ReNcell CX (cell line): ENCODE data around the genes MS4A6A, MS4A8 and TMEM132A.

GRCh38 chr11:59773144-59773428, 17.9 kb downstream of the STX3 start:
- PRO-cap = no peak

GRCh38 chr11:59800604-59801520, 9.7 kb downstream of the MRPL16 start:
- PRO-cap = no peak

DNA sequence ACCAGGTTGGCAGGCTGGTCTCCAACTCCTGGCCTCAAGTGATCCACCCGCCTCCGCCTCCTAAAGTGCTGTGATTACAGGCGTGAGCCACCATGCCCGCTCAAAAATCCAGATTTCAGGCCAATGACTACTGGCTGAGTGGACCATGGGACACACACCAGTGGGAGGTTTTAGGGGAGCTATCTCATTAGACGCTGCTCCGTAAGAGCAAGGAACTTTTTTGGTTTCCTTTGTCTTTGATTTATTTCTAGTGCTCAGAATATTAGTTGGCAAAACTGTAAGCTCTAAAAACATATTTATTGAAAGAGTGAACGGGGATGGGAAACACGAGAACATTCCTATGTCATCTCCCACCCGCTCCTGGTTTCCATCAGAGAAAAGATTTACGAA, 1.1 kb downstream of the MRPL16 start:
- PRO-cap = no peak

DNA sequence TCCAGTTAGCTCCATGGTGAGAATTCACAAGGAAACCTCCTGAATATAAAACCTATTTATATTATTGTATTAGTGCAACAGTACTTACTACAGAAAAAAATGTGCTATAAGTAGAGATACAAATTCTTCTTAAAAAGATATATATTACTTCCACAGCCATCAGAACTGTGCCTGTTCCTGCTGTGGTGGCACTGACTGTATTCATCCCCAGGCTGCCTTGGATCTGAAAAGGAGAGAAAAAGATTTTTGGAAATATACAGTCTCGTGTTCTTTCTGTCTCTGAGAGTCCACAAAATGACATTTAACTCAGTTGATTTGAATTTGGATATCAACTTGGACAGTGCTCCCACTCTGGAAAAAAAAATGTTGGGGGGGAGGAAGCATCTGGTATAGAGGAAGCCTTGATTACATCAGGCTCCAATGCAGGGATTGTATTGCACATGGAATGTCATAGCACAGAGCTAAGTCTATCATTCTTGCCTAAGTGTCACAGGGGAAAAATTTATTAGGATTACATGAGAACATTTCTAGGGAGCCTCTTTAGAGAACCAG, 23.2 kb downstream of the MS4A6A start:
- PRO-cap = no peak

DNA sequence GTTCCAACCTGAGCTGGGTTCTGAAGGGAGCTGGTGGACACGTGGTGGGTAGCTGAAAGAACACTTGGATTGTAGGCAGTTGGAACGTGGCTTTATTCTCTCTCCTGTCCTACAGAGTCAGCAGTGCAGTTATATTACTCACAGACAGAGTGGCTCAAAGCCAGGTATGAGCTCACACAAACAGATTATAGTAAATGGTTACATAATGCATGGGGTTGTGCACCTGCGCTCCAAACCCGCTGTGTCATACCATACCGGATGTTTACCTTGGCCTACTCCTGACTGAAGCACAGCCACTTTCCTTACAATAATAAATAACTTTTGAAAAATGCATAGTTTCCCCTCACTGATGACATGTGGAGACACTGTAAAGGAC, 13.6 kb downstream of the MS4A6A start:
- PRO-cap = no peak

GRCh38 chr11:60182279-60183435, at the start of gene MS4A6A:
Gene MS4A6A (minus strand): TSS chr11:60183083.
- PRO-cap = no peak

DNA sequence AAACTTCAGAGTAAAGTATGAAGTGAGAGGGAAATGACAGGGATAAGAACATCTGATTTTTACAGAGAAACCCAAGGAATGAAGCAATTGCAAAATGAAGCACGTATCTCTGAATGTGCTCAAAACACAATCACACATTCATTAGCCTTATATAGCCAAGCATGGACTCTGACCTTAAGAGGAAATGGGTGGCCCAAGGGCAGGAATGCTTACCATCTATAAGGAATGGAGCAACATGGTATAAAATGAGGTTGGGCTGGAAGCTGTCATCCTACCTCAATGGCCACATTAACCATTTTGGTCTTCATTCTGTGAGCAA, 11.1 kb upstream of the MS4A13 start:
- PRO-cap = no peak

DNA sequence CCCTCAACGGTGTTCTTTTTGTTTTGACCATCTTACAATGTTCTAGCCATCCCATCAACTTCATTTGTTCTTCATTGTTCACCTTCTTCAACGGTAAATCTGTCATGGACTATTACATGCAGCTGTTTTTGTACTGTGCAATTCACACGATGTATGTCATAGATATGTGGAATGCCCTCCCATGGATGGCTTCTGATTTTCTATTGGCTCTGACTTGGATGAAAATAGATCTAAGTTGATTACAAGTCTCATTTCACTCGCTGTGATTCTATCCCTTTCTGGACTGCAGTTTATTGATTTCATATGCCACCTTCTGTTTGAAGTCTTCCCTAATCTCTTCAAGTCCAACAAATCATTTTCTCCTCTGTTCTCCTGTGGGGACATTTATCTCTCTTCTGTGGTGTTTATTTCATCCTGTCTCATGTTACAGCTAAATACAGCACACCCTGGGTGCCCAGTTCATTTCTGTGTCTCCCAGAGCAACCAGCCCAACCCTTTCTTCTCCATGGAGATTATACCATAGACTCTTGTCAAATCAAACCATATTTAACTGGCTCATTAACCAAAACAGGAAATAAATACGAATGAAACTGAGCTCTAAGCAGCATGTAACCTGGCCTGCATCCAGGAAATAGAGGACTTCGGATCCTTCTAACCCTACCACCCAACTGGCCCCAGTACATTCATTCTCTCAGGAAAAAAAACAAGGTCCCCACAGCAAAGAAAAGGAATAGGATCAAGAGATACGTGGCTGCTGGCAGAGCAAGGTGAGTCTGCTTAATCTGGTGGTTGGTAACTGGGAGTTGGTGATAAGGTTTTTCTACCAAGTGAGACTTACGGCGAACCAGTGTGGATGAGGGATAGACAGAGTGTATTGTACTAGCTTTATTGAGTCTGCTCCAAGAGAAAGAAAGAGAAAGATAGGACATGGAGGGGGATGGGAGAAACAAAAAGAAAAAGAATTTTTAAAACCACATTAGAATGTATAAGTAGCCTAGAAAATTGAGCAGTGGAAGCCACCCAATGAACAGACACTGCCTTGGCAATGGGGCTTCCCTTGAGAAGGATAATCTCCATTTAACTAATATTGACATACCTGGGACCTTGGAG, at the start of gene MS4A8:
TSS of gene MS4A8 (plus strand) at position 604 of the 1,110 bp plus-strand sequence.
- PRO-cap = no peak

DNA sequence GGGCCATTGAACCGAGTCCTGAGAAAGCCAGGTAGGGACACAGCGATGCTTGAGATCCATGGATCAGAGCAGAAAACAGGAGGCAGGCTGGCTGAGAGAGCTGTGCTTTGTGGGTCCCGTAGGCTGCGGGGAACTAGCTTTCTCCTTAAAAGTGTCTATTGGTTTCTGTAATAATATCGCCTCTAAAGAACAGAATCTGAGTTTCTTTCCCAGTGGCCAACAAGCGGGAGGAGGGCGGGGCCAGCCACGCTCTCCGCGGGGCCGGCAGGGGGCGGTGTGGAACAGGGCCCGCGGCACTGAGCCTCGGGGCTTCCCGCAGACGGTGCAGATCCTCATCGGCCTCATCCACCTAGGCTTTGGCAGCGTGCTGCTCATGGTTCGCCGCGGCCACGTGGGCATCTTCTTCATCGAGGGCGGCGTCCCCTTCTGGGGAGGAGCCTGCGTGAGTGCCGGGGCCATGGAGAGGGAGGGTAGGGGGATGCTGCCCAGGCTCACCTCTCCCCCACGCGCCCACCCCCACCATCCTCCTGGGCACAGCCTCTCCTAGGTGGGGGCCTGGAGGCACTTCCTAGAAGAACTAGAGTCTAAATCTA, 10.6 kb downstream of the MS4A15 start:
- PRO-cap = no peak

DNA sequence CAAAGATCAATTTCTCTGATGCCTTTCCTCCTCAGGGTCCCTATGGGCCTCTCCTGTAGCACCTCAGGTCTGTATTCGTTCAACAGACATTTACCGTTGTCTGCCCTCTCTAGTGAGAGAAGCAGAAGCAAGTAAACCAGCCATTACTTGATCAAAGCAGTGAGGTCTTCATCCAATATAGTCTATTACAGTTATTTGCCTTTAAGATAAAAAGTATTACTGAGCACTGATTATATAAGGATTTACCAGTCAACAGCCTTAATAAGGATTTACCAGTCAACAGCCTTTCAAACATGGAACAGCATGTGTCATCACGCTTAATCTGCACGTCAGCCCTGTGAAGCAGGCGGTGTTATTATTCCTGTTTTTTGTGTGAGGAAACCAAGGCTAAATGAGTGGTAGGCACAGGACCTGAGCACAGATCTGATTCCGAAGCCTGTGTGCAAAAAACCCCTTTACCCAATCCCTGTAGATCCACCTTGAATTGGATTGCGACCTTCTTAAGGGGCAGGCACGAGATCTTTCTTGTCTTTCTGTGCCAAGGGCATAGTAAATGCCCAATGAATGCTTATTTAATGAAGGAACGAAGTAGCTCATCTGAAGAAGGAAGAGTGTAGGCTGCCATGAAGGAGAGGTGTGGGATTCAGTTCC, 1.3 kb downstream of the CCDC86 start:
- PRO-cap = no peak

DNA sequence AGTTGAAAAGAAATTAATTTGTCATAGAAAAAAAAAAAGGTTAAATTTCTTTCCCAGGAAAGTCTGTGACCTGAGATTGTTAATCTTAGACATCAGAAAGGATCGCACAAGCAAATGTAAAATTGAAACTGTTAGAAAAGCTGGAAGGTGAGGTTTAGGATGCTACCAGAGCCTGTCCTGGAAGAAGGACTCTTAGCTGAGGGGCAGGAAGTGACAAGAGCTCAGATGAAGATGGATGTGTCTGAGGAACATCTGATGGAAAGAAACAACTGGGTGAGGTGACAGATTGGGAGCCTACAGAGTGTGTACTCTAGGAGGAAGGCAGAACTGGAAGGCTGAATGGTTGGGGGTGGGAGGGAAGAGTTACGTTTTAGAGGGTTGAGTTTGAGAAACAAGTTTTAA, 2.0 kb upstream of the TMEM109 start:
- PRO-cap = no peak

DNA sequence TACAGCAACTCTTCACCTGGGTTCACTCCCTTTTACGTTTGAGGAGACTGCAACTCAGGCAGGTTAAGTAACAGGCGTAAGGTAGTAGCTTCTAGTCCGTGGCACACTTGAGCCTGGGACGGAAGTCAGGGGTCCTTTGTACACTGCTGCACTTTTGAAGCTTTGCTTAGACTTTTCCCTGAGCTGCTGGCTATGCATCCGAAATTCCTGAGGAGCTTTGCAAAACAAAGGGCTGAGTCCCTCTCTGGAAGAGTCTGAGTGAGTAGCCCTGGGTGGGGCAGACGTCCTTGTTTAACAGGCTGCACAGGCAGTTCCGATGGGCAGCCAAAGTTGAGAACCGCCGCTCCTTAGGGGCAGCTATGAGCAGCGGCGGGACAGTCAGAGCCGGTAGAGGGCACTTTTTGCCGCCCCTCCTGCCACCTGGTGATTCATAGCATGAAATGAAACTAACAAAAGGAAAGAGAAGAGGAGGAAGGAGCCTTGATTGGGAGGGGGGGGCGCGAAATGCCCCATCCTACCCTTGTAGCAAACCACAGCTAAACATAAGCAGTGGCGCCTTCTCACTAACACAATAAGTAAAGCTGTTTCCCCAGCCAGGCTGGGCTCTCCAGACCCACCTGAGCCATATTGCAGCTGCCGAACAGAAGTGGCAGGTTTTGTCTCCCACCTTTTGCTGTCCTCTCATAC, 1.4 kb downstream of the TMEM109 start:
- PRO-cap = unidirectional peak, plus-strand start at position 99 of the sequence

- PRO-cap = bidirectional peak, plus-strand start at chr11:60924483, minus-strand start at chr11:60924351
Observed at GRCh38 chr11:60924247-60925259, at the start of gene TMEM132A. Gene TMEM132A (plus strand): TSS chr11:60924460.

- PRO-cap = no peak
Observed at GRCh38 chr11:60934371-60934728, 10.1 kb downstream of the TMEM132A start.

DNA sequence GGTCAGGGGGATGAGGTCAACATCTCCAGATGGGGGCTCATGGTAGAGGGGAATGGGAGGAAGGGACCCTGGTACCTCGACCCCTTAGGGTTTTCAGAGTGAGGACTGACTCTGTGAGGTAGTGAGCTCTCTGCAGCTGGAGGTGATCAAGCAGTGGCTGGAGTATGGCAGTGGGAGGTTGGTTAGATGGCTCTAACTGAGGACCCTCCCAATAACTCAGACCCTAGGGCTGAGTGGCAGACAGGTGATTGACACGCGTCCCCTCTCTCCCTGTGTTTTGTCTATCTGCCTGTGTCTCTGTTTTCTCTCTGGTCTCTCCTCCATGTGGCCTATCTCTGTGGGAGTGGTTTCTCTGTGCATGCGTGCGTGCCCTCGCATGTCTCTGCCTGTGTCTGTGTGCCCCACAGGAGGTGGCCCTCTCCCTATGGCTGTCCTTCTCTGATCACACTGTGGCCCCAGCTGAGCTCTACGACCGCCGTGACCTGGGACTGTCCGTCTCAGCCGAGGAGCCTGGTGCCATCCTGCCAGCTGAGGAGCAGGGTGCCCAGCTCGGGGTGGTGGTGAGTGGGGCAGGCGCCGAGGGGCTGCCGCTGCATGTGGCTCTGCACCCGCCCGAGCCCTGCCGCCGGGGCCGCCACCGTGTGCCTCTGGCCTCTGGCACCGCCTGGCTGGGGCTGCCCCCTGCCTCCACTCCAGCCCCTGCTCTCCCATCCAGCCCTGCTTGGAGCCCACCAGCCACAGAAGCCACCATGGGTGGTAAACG, 11.4 kb downstream of the TMEM132A start:
- PRO-cap = no peak

GRCh38 chr11:60943948-60944522, 7.9 kb downstream of the SLC15A3 start:
- PRO-cap = no peak

GRCh38 chr11:60953730-60954110, 1.7 kb upstream of the SLC15A3 start:
- PRO-cap = no peak

GRCh38 chr11:60981650-60981988, 10.1 kb downstream of the CD6 start:
- PRO-cap = no peak

DNA sequence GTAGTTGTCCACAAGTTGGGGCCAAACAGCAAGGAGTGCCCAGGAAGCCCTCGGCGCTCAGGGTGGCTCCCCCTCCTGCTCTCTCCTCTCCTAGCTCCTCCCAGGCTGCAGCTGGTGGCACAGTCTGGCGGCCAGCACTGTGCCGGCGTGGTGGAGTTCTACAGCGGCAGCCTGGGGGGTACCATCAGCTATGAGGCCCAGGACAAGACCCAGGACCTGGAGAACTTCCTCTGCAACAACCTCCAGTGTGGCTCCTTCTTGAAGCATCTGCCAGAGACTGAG, 16.8 kb downstream of the CD5 start:
- PRO-cap = no peak

DNA sequence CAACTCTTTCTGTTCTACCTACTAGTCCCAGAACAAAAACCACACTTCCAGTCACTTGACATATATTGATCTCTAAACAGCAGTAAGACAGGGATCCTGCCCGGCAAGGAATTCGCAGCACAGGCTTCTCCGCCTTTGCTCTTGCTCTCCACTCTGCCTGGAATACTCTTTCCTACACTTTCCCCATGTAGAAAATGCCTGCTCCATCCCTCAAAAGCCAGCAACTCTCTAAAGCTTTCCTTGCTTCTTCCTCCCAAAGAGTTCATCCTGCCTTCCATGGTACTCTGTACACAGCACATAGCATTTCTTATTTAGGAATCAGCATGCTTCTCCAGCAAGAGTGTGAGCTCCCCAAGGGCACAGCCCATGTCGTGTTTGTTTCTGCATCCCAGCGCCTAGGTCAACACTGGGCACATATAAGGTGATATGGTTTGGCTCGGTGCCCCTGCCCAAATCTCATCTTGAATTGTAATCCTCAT, 8.5 kb downstream of the VPS37C start:
- PRO-cap = no peak